ENCODE results near the genes TNNI3, TMEM86B, BRSK1, RPL28 and NLRP5.

DNA sequence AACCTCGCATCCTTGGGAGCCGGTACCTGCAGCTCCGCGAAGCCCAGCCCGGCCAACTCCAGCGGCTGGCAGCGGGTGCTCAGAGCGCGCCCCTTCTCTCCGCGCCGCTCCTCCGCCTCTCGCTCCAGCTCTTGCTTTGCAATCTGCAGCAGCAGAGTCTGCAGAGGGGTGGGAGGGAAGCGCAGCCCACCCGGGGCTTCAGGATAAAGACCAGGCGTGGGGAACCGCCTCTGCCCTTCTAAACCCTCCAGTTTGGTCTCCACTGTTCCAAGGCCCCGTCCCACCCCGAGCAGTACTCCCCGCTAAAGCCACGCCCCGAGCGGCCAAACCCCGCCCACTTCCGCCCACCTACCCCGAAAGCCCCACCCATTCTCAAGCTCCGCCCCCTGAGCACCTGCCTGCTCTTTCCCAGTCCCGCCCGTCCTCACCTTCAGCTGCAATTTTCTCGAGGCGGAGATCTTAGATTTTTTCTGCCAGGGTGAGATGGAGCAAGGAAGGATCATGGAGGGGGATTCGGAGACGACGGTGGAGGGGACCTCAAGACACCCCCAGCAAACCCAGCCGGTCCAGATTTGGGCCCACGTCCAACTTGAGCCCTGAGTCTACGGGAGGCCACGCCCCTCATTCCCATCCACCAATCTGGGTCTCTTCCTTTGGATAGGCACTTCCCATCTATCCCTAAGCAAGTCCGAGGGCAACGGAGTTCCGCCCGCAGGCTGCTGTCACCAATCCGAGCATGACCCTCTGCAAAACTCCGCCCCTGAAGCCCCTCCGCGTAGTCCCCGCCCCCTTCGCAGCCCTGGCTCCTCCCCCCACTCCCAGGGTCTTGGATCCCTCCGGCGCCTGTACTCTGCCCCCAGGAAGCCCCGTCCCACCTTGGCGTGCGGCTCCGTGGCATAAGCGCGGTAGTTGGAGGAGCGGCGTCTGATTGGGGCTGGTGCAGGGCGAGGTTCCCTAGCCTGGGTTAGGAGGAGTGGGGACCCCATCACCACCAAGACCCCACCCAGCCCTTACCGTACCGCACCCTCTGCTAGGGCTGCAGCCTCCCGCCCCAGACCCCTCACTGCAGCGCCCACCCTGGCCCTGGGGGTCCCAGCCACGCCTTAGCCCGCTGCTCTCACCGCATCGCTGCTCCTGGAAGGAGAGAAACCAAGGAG, 979 bp downstream of the TNNI3 start:
- PRO-cap, result no peak
CAGE:
- cytosol, long polyA minus RNA, result no peak
- cytosol, long polyA plus RNA, result no peak
- long polyA plus RNA, result no peak
- nucleus, long polyA minus RNA, result no peak
- nucleus, long polyA plus RNA, result no peak

GRCh38 chr19:55157332-55158143, at the start of gene TNNI3:
TSS of gene TNNI3 (minus strand) at chr19:55157732.
- PRO-cap, result no peak
CAGE:
- cytosol, long polyA minus RNA, result no peak
- cytosol, long polyA plus RNA, result no peak
- long polyA plus RNA, result no peak
- nucleus, long polyA minus RNA, result no peak
- nucleus, long polyA plus RNA, result no peak

DNA sequence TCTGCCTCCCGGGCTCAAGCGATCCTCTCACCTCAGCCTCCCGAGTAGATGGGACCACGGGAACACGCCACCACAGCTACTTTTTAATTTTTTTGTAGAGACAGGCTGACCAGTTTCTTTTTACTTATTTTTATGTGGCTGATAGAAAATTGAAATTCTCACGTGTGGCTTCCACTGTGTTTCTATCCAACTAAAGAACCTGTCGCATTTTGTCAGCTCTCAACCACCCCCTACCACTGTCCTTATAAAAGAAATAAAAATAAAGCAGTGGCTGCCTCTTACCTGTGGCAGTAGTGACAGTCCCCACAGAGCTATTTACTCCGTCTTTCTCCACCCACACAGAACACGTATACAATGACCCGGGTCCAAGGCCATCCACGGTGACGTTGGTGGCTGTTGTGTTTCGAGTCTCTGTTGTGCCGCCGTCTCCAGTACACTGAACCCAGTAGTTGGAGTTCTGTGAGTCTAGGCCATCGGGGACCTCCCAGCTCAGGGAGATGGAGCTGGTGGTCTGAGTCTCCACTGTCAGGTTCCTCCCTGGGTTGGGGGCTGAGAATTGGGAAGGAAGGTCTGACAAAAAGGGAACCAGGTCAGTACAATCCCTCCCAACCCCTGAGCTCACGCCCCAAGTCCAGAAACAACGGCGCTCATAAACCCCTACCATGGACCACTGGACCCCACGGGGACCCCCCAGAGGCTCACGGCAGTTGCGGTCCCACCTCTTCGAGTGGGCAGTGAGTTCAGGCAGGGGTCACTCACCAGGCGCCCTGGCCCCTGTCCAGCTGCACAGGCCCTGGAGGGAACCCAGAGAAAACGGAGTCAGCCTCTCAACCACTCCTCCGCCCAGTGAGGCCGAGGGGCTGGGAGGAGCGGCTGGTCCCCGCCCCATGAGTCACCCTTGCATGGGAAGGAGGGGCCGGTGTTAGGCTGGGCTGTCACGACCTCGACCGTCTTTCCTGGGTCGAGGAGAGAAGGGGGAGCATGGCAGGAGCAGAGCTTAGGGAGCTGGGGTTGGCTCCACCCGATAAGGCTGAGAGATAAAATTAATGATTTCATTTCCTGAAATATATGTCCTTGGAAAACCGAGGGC, 2.5 kb downstream of the PTPRH start:
- PRO-cap, result bidirectional peak, plus-strand start at position 953 of the sequence, minus-strand start at position 848 of the sequence
CAGE:
- cytosol, long polyA minus RNA, result no peak
- cytosol, long polyA plus RNA, result no peak
- long polyA plus RNA, result no peak
- nucleus, long polyA minus RNA, result no peak
- nucleus, long polyA plus RNA, result no peak

DNA sequence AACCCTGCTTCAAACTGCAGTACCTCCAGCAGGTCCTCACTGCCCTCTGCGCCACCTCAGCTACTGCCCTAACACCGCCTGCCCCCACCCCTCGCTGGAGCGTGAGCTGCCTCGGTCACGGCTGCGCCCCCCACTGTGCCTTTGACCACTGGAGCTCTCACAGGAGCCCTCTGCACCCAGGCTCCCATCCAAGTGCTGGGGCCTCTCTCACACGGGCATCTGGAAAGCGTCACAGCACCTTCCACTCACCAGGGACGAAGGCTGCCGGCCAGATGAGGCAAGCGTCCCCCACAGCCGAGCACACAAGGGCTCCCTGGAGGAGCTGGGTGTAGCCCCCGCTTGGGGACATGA, 646 bp downstream of the TMEM86B start:
- PRO-cap, result no peak
CAGE:
- cytosol, long polyA minus RNA, result no peak
- cytosol, long polyA plus RNA, result no peak
- long polyA plus RNA, result no peak
- nucleus, long polyA minus RNA, result no peak
- nucleus, long polyA plus RNA, result no peak

DNA sequence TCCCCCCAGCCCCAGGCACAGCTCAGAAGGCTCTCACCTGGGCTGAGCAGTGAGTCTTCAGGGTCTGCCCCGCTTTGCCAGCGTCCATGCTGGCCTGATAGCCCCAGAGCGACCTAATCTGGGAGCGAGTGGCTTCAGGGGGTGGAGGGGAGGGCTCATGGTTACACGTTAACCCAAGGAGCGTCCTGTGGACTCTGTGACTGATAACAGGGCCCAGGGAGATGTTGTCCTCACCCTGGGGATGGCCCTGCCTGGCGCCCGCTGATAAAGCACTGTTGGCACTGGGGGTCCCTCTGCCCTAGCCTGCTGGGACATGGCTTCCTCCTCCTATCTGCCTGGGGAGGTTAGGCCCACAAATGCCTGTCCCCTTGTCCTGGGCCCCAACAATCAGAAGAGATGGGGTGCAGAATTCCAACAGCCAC, at the start of gene TMEM86B:
TMEM86B (minus strand) TSS at position 110 of the 422 bp plus-strand sequence.
- PRO-cap, result no peak
CAGE:
- cytosol, long polyA minus RNA, result no peak
- cytosol, long polyA plus RNA, result no peak
- long polyA plus RNA, result no peak
- nucleus, long polyA minus RNA, result no peak
- nucleus, long polyA plus RNA, result no peak

DNA sequence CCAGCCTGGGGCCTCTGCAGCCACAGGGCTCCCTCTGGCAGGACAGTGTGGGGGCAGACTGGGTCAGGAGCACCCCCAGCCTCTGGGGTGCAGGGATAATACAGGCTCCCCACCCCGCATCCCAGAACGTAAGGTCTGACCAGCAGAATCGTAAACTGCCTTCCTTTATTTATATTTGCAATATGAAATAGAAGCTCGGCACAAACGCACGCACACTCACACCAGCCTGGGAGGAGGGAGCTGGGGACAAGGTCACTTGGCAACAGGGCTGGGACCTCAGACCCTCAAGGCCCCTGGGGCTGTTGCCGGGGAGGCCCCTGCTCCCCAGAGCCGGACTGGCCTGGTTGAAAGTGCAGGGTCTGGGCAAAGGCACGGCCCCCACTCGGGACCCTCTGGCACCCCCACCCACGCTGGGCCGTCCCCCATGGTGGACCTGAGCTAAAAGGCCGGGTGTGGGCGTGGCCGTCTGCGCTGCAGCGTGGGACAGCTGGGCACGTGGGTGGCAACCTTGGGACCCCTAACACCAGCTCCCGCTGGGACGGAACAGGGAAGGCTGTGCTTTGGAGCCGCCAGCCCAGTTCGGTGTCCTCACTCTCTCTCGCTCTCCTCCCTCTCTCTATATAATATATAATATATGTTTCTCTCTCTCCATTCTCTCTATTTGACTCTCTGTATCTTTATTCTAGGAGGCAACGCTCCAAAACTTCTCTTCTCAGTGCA, 1.2 kb upstream of the TMEM86B start:
- PRO-cap, result no peak
CAGE:
- cytosol, long polyA minus RNA, result no peak
- cytosol, long polyA plus RNA, result no peak
- long polyA plus RNA, result no peak
- nucleus, long polyA minus RNA, result no peak
- nucleus, long polyA plus RNA, result no peak

- PRO-cap, result no peak
CAGE:
- cytosol, long polyA minus RNA, result no peak
- cytosol, long polyA plus RNA, result no peak
- long polyA plus RNA, result no peak
- nucleus, long polyA minus RNA, result no peak
- nucleus, long polyA plus RNA, result no peak
These were observed 7.4 kb downstream of the PPP6R1 start for GRCh38 chr19:55251101-55252108.

GRCh38 chr19:55283576-55284303, at the start of gene BRSK1:
TSS of gene BRSK1 (plus strand) at chr19:55283997.
- PRO-cap, result no peak
CAGE:
- cytosol, long polyA minus RNA, result no peak
- cytosol, long polyA plus RNA, result no peak
- long polyA plus RNA, result no peak
- nucleus, long polyA minus RNA, result no peak
- nucleus, long polyA plus RNA, result no peak

DNA sequence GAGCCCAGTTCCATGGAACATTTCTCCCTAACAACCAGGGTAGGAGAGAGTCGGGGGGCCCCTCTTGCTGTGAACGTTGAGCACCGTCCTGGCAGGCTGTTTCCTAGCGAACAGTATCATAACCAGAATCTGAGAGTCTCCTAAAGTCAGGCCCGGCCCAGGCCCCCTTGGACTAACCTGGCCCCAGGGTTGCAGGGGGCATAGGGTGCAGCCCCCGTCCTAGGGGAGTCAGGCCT, 13.7 kb downstream of the TMEM150B start:
- PRO-cap, result no peak
CAGE:
- cytosol, long polyA minus RNA, result no peak
- cytosol, long polyA plus RNA, result no peak
- long polyA plus RNA, result no peak
- nucleus, long polyA minus RNA, result no peak
- nucleus, long polyA plus RNA, result no peak

- PRO-cap, result no peak
CAGE:
- cytosol, long polyA minus RNA, result no peak
- cytosol, long polyA plus RNA, result no peak
- long polyA plus RNA, result no peak
- nucleus, long polyA minus RNA, result no peak
- nucleus, long polyA plus RNA, result no peak
These were observed 541 bp downstream of the KMT5C start for GRCh38 chr19:55340265-55340568.

GRCh38 chr19:55385241-55386158, at the start of gene RPL28:
TSS of gene RPL28 (plus strand) at chr19:55385932.
- PRO-cap, result bidirectional peak, plus-strand start at chr19:55385485, minus-strand start at chr19:55385395; bidirectional peak, plus-strand start at chr19:55385932, minus-strand start at chr19:55385761
CAGE:
- cytosol, long polyA minus RNA, result start-site peak on the plus strand at chr19:55385931-55385935, 869 reads
- cytosol, long polyA plus RNA, result start-site peak on the plus strand at chr19:55385930-55385960, 4,453 and 2,572 reads in 2 replicates
- long polyA plus RNA, result start-site peak on the plus strand at chr19:55385930-55385958, 64 and 3,264 reads in 2 replicates
- nucleus, long polyA minus RNA, result start-site peak on the plus strand at chr19:55385931-55385935, 1,074 reads
- nucleus, long polyA plus RNA, result start-site peak on the plus strand at chr19:55385930-55385935, 592 and 766 reads in 2 replicates

DNA sequence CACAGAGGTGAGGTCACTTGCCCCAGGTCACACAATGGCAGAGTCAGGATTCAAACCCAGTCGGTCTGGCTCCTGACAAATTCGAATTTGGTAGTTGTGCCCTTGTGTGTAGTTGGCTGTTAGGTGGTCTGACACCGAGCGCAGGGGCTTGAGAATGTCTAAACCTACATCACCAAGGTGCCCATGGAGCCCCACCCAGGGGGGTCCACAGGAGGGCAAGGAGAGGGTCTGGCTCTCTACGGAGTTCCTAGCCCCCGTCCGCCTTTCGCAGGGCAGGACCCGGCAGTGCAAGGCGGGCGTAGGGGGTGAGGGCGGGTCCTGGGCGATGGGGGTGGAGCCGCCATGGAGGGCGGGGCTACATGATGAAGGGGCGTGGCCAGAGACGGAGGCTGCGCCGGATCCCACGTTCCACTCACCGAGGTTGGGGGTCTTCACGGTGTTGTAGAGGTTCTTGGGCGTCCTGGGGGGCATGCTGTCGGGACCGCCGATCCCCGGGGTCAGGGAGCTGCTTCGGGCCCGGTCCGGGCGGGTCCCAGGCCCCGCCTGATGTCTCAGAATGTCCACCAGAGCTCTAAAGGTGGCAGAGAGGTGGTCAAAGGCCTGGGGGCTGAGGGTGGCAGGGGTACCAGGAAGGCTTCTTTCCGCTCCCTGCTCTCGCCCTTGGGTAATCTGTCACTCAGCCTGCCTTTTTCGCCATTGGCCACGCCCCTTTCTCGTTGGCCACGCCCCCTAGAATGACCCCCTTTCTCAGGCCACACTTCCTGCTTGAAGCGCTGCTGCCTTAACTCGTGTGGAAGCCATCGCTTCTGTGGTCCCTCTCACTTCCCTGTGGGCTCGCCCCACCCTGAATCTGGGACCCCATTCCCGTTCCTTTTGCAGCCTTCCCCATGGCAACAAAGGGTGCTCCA, 2.7 kb downstream of the SHISA7 start:
- PRO-cap, result no peak
CAGE:
- cytosol, long polyA minus RNA, result no peak
- cytosol, long polyA plus RNA, result no peak
- long polyA plus RNA, result no peak
- nucleus, long polyA minus RNA, result no peak
- nucleus, long polyA plus RNA, result no peak

DNA sequence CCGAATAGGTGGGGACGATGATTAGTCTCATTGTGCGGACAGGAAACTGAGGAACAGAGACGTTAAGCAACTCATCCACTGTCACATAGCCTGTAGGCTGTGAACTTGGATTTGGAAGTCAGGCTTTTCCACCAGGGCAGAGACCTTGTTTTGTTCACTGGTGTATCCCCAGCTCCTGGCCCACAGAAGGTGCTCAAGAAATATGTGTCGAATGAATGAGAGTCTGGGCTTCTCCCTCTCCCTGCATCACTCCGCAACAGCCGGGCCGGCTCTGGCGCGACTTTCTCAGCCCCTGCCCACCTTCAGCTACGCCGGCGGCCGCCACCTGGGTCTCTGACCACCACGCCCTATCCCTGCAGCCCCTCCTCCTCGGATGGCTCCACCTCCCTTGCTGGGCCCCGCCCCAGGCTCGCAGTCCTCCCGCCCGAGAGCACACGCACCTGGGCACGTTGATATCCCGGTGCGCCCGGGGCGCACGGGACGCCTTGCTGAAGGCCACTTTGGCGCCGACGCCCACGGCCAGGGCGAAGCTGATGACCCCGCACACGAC, 1.3 kb downstream of the SHISA7 start:
- PRO-cap, result no peak
CAGE:
- cytosol, long polyA minus RNA, result no peak
- cytosol, long polyA plus RNA, result no peak
- long polyA plus RNA, result no peak
- nucleus, long polyA minus RNA, result no peak
- nucleus, long polyA plus RNA, result no peak

GRCh38 chr19:55452339-55453423, 8.8 kb downstream of the ISOC2 start:
- PRO-cap, result no peak
CAGE:
- cytosol, long polyA minus RNA, result no peak
- cytosol, long polyA plus RNA, result no peak
- long polyA plus RNA, result no peak
- nucleus, long polyA minus RNA, result no peak
- nucleus, long polyA plus RNA, result no peak

DNA sequence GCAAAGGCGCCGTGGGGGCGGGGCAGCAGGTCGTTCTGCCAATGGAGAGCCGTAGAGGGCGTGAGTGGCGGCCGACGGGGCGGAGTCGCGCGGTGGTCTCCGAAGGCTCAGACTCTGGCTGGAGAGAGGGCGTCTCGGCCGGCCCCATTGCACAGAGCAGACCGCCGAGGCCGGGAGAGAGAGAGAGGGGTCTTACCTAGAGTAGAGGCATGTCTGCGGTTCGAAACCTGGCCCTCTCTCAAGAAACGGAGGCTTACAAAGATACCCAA, 395 bp upstream of the ISOC2 start:
- PRO-cap, result bidirectional peak, plus-strand start at position 110 of the sequence, minus-strand start outside the sequence
CAGE:
- cytosol, long polyA minus RNA, result no peak
- cytosol, long polyA plus RNA, result no peak
- long polyA plus RNA, result no peak
- nucleus, long polyA minus RNA, result no peak
- nucleus, long polyA plus RNA, result no peak

GRCh38 chr19:55494356-55494811, 6.1 kb downstream of the SSC5D start:
- PRO-cap, result no peak
CAGE:
- cytosol, long polyA minus RNA, result no peak
- cytosol, long polyA plus RNA, result no peak
- long polyA plus RNA, result no peak
- nucleus, long polyA minus RNA, result no peak
- nucleus, long polyA plus RNA, result no peak

GRCh38 chr19:55652252-55652772, 2.5 kb upstream of the U2AF2 start:
- PRO-cap, result no peak
CAGE:
- cytosol, long polyA minus RNA, result no peak
- cytosol, long polyA plus RNA, result no peak
- long polyA plus RNA, result no peak
- nucleus, long polyA minus RNA, result no peak
- nucleus, long polyA plus RNA, result no peak

DNA sequence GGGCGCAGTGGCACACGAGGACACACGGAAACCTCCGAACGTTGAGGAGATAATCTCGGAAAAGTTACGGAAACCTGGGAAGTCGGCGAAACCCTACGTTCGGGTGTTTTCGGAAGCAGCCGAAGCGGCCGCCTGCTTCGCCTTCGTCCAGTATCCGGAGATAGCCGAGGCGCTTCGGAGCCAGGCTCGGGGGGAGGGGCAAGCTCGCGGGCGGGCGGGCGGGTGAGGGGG, 218 bp upstream of the U2AF2 start:
- PRO-cap, result bidirectional peak, plus-strand start outside the sequence, minus-strand start at position 152 of the sequence
CAGE:
- cytosol, long polyA minus RNA, result no peak
- cytosol, long polyA plus RNA, result no peak
- long polyA plus RNA, result no peak
- nucleus, long polyA minus RNA, result no peak
- nucleus, long polyA plus RNA, result no peak

DNA sequence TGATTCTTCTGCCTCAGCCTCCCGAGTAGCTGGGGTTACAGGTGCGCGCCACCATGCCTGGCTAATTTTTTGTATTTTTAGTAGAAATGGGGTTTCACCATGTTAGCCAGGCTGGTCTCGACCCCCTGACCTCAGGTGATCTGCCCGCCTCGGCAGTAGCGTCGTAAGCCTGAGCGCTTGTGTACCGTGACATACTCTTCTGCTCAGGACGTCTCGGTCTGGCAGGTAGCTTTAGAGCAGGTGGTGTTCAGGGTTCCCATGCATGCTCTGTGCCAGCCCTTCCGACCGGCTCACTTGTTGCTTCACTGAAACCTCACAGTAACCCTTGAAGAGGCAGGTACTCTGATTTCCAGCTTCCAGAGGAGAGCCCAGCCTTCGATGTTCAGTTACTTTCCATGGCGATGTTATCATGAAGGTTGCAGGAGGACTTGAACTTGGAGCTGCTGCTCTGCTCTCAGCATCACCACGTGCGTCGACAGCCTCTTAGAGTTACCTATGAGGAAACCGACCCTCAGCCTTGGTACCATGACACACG, at the start of gene NLRP5:
NLRP5 (plus strand) TSS at position 410 of the 535 bp plus-strand sequence.
- PRO-cap, result no peak
CAGE:
- cytosol, long polyA minus RNA, result no peak
- cytosol, long polyA plus RNA, result no peak
- long polyA plus RNA, result no peak
- nucleus, long polyA minus RNA, result no peak
- nucleus, long polyA plus RNA, result no peak

- PRO-cap, result no peak
CAGE:
- cytosol, long polyA minus RNA, result no peak
- cytosol, long polyA plus RNA, result no peak
- long polyA plus RNA, result no peak
- nucleus, long polyA minus RNA, result no peak
- nucleus, long polyA plus RNA, result no peak
These were observed 12.8 kb downstream of the ZNF787 start for GRCh38 chr19:56108301-56108660.

Measured in endothelial cell of umbilical vein (primary cell).